ENCODE results near the gene CPSF6.

DNA sequence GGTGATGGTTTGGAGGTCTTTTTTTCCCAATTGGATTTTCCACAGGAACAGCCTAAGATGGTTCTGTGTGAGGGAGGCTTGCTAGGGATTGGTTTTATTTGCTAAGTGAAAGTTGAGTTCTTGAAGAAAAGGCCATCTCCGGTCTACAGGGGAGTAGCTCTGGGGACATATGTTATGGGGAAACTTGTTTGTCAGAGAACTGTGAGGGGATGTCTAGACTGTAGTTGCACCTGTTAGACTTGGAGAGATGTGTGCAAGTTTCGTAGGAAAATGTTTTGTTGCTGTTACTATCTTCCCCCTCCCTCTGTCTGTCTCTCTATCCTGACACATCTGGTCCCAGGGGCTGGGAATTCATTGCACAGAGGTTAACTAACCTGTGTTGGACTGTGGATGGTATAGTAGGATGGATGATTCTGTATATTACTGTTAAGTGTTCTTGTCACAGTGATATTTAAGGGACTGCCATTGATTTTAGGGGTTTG is 2.3 kb downstream of the DYRK2 start:
- RRBS, 2 experiments, result no CpG with 5 or more reads among the region's 2 CpGs

DNA sequence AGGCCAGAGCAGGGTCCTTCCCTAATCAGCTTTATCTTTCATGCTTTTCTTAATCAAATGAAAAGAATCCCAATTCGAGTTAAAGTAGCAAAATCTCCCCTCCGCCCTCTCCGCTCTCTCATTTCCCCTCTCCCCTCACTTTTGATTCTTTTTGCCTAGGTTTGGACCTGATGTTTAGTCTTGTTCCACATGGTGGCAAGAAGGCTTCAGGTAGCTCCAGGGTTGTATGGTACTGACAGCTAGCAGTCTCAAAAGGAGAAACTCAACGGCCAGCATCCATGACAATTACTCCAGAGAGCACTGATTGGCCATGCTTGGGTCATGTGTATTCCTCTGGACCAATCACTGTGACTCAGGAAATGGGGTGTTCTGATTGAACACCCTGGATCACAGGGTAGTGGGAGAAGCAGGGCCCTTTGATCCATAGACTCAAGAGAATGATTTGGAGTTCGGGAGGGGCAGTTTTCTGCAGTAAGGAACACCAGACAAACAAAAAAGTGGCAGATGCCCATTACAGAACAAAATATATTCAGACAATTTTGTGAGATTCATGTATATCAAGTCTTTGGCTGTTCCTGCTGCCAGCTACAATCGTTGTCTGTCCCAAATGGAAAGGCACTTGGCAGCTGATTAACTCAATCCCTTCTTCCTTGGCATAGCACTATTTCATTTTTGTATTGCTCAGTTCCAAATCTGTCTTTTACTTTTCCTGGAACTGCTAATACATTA is 45.4 kb downstream of the DYRK2 start:
- RRBS, 2 experiments, result no CpG with 5 or more reads among the region's 6 CpGs

- RRBS, 2 experiments, result no CpG with 5 or more reads among the region's 2 CpGs
Measured at GRCh38 chr12:67747674-67748424, 99.3 kb downstream of the DYRK2 start.

DNA sequence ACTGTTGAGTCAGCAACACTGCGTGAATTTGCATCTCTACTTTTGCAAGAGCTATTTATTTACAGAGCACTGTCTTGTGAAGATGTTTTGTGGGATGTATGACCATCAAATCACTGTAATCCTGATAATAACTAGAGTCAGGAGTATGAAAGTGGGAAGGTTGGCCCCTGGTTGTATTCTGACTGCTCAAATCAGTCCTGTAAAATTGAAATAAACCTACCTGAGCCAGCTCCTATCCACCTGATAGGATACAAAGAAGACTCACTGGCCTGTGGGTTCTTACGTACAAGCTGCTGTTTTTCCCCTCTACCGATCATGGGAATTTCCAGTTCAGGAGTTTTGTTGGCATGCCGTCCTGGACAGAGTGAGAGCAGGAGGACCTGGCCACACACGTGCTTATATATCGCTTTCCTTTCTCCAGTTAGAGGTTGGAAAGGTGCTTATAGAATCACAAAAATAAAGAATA is 127.4 kb downstream of the IFNG start:
- RRBS, 2 experiments, result no CpG with 5 or more reads among the region's 6 CpGs

DNA sequence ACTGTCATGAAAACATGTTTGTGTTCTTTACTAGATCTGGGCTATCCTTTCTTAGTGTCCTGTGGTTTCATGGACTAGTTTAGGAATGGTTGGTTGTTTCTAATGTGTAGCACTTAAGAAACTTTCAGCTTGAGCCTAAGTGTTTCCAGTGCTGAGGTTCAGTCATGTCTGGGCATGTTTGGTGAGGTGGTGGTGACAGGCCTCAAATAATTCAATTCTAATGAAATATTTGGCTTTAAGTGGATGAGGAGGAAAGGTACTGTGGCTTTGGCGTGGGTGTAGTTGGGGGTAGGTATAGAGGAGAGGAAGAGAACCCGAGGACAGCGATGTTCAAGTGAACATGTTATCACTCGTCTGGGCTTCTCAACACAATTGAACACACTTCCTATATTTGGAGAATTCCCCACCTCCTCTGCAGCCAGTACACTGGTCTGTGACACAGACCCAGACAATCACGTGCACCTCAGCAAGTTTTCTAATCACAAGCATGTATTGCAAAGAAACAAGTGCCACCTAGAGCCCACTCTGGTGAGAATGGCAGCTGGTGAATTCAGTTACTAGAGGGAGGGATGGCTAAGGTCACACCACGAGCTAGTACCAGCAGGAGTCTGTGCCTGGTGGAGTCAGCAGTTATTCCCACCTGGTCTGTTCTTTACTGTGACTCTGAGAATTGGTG is 117.3 kb downstream of the IFNG start:
- RRBS, 2 experiments, result no CpG with 5 or more reads among the region's 6 CpGs

DNA sequence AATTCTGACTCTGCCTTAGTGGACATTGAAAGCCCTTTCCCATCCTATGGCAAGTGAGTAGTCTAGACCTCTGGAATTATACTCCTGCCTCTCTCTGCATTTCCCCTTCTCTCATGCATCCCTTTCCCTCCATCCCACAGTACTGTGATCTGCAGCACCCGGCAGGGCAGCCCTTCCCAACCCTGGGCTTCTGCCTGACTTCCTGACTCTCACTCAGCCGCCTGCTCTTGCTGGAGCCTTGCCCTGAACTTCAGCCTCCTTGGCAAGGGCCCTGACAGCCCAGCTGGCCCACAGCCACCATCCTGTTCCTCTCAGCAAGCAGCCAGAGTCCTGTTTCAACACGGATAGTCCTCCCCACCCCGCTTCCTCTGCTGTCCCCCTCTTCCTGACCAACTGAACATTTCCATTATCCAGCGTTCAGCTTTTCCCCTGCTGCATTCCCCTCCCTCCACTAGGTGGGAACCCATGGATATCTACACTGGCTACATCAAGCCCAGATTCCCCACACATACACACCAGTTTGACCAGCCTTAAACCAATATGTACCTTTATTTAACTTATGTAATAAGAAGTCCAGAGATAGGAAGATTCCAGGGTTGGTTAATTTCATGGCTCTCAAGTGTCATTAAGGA is 74.0 kb upstream of the MDM1 start:
- RRBS, 2 experiments, result no CpG with 5 or more reads among the region's 5 CpGs

- RRBS, 2 experiments, result no CpG with 5 or more reads among the region's 4 CpGs
Measured at GRCh38 chr12:68440120-68440446, 107.9 kb upstream of the MDM1 start.

- RRBS, 2 experiments, result no CpG with 5 or more reads among the region's 6 CpGs
Measured at GRCh38 chr12:68450788-68451936, 119.0 kb upstream of the MDM1 start.

- RRBS, 2 experiments, result no CpG with 5 or more reads among the region's 5 CpGs
Measured at GRCh38 chr12:68625845-68626111, 15.1 kb downstream of the RAP1B start.

DNA sequence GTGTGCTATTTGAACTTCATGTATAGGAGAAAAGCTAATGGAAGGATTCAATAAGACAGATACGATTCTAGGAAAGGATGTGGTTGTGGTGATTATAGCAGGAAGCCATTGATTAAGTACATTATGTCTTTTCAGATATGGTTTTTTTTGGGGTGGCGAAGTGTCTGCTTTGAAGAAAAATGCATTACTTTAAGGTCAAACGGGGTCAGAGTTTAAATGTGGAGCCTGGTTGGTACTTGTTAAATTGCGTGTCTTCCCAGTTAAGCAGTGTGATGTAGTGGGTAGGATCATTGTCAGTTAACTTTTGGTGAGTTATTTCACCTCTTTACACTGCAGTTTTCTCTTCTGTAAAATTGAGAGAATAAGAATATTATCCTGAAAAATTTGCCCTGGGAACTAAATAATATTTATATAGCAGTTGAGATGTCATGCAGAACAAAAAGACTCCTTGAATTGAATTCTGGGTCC is 12.9 kb upstream of the NUP107 start:
- RRBS, 2 experiments, result no CpG with 5 or more reads among the region's 4 CpGs

DNA sequence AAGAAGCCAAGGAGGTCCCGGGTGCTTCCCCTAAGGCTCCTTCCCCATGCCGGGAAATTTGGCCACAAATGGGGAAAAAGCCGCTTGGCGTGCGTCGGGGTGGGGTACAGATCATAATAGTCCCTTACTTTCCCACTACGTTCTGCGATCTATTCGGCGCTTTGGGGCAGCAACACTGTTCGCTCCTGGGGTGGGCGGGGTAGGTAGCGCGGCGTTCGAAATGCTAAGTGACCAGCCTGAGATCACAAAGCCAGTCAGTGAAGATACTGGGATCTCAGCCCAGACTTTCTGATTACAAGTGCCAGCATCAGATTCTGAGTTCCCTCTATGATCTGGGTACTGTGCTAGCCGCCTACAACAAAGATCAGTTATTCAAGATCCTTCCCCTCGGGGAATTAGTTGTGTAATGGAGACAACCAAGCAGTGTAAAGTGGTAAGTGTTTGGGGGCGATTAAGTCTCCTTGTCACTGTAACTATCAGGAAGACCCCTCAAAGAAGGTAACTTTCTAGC is 436 bp downstream of the NUP107 start:
- RRBS, 2 experiments, result no CpG with 5 or more reads among the region's 19 CpGs

- RRBS, 2 experiments, result no CpG with 5 or more reads among the region's 6 CpGs
Measured at GRCh38 chr12:68745204-68745707, 720 bp upstream of the SLC35E3 start.

DNA sequence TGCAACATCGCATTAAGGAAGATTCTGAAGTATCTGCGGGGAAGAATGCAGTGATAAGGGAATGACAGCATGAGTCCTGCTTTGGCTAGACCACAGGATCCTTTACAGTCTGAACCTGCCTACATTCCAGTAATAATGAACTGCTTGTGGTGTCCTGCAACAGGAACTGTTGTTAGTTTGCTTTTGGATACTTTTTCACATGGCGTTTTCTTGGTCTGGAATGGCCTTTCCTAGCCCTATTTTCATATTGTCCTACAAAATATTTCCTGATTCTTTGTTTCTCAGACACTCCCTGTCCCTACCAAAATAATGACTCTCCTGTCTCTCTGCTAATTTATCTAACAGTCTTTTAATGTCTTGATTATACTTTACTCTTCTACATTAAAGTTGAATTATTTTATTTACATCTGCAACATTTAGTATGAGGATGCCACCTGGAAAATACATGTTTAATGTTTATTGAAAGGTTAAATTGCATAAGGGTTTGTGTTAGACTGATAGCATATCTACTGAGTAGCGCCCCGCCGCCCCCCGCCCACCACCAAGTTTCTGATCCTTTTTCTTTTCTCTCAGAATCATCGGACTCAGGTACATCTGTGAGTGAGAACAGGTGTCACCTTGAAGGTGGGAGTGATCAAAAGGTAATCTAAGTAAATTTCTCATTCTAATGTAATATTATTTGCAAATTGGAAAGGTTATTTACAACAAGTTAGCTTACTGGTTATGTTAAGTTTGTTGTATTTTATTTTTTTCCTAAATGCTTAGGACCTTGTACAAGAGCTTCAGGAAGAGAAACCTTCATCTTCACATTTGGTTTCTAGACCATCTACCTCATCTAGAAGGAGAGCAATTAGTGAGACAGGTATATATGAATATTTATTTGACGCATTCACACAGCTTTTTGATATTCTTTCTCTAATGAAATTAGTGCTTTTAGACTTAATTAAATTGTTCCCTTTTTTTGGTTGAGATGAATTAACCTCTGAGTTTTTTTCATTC is 16.1 kb downstream of the MDM2 start:
- RRBS, 2 experiments, result no CpG with 5 or more reads among the region's 9 CpGs

DNA sequence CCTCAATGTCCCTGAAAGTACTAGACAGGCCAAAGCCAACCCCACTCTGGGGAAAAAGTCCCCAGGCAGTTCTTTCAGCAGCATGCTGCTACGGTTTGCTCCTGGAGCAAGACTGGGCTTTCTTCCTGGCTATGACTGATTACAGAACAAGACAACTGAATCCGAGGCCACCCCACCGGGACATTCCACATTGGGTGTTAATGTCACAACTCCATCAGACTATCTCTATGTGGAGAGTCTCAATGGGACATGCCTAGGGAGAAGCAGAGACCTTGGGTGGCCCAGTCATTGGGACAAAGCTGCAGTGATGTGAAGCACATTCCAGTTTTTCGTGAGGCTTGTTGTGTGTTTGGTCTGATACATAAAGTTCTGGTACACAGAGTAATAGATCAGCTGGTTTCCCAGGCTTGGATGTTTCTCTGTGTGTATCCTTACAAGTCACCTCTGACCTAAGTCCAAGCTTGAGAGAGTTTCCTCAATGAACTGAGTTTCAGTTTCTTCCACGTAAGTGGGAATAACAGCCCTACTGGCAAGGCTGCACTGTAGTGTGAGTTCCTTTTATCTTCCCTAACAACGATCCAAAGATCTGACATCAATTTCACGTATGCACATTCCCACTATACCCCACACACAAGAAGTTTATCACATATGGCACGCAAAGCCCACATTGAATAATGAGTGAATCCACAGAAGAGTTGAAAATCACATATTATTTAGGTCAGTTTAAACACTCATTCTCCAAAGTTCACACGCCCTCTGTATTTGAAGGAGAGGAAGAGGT is 42.2 kb downstream of the CPM start:
- RRBS, 2 experiments, result no CpG with 5 or more reads among the region's 9 CpGs

- RRBS, 2 experiments, result no CpG with 5 or more reads among the region's 7 CpGs
Measured at GRCh38 chr12:68951550-68952290, 18.7 kb upstream of the CPM start.

DNA sequence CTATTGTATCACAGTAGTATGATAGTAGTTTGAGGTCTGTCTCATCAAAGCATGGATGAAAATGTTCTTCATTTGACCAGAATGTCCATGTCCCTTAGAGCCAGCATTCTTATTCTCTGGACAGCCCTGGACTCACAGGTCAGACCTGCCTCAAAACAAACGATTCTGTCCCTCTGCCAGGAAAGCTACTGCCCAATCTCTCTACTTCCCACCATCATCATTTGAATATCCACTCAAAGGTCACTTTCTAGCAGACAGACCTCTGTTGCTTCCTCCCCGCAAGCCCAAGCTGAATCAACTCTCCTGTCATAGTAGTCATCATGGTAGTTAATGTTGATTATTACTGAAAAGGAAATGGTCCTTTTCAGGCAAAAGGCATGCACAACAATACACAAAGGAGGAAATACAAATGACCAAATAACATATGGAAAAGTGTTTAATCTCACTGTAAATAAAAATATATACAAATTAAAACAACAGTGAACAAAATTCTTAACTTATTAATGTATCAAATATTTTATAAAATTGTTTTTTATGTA is 39.6 kb upstream of the CPM start:
- RRBS, 2 experiments, result no CpG with 5 or more reads among the region's 2 CpGs

GRCh38 chr12:69159847-69160137 is 79.6 kb upstream of the CPSF6 start:
- RRBS, 2 experiments, result no CpG with 5 or more reads among the region's 4 CpGs

- RRBS, 2 experiments, result 0 to under 1% methylated on average over 5 of the region's 44 CpGs
Measured at GRCh38 chr12:69239140-69239716, at the start of gene CPSF6. CPSF6 (plus strand) TSS chr12:69239569.

DNA sequence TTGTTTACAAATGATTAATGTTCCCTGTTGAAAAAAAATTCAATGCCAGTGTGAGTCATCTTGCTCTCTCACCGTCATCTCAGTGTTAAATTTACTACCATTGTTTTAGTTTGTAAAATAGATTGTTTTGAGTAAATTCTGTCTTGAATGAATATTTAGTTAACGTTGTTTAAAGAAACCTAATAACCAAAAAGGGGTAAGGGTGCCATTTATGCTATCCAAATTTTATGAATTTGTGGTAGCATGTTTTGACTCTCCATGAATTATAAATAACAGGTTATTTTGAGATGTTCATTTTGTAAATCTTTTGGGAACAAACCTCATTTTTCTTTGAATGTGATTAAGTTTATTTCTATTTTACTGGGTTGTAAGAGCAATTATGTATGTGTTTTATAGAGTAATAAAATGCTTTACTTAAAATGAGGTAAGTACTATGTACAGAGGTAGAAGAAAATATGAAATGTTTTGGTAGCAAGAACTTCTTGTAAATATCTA is 27.1 kb downstream of the CPSF6 start:
- RRBS, 2 experiments, result no CpG with 5 or more reads among the region's 2 CpGs

GRCh38 chr12:69329511-69330517 is 18.4 kb upstream of the LYZ start:
- RRBS, 2 experiments, result no CpG with 5 or more reads among the region's 8 CpGs